Pericardium fibroblast (primary cell): ENCODE measurements around a stretch of chr11.

DNA sequence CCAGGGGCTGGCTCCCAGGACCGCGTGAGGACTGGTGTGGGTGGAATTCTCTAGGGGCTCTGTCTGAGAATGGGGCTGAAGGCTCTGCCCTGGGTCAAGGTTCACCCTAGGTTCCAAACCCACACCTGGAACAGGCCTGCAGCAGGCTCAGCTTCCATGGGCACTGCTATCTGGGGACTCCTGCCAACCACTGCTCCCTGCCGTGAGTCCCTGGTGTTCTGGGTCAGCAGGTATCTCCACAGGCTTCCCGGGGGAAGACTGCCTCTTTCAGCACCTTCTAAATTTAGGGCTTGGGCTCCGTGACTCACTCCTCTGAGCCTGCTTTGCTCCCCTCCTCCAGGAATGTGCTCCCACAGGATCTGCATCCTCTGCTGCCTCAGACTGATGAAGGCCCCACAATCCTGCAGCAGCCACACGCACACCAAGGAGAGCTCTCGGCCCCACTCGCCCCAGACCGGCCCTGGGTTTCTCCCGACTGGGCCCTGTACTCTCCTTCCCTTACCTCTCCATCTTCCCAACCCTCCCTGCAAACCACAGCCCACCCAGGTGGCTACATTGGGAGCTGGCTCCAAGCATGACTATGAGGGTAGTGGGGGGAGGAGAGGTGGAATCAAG, 4.1 kb downstream of the STARD10 start:
- RAMPAGE, long total RNA: no peak

DNA sequence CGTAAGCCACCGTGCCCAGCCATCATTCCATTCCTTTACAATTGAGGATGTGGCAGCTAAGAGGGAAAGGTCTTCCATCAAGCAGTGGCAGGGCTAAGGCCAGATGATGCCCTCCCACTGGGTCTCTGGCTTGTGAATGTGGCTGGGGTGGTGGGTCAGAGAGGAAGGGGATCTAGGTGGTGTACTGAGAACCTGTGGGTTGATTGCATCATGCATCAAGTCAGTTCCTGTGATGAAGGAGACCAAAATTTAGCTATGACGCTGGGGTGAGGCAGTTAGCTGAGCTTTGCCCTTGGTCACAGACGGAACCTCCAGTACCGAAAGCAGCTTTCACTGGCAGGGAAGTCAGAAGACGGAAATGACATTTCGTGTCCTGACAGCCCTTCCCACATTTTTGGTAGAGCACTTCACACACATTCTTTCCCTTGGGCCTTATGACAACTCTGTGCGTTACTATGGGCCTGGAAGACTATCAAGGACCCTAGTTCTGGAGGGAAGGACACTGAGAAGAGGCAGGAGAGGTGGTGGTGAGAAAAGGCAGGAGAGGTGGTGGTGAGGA, 20.7 kb downstream of the ATG16L2 start:
- RAMPAGE, long total RNA: no peak

- RAMPAGE, long total RNA: no peak
Measured at GRCh38 chr11:72921481-72921970, 107.3 kb downstream of the ATG16L2 start.

DNA sequence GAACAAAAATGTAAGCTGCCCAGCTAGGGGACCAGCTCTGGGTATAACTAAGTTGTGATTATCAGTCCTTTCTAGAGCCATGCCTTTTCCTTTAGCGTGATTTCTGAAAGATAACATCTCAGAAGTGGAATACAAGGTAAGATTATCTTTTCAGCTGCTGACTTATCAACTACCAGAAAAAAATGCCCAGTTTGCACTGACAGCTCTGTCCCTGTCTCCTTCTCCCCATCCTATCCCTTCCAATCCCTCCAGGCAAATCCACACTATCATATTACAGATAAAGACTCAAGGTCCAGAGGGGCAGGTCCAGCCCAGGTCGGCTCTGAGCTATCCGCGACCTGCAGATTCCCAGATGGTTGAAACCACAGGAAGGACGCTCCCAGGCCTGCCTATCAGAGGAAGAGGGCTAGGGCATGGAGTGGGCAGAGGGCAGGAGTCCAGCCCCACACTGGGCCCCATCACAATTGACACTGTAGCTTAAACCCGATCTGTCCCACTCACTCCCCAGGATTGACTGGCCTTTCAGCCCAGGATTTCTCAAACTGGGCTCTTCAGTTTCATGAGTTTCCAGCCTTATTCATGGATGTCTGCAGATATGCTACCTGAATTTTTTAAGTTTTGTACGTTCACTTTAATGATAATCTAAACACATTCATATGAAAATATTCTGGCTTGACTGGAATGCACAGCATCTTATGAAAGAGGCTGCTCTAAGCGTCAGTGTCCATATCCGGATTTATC, 16.3 kb upstream of the FCHSD2 start:
- RAMPAGE, long total RNA: no peak

- RAMPAGE, long total RNA: no peak
Measured at GRCh38 chr11:73237700-73238358, 19.7 kb downstream of the P2RY2 start.

- RAMPAGE, long total RNA: no peak
Measured at GRCh38 chr11:73465274-73465833, 89.2 kb downstream of the RELT start.

GRCh38 chr11:73784277-73784707, 3.4 kb upstream of the MRPL48 start:
- RAMPAGE, long total RNA: no peak

GRCh38 chr11:73931151-73931483, 19.7 kb upstream of the DNAJB13 start:
- RAMPAGE, long total RNA: no peak

GRCh38 chr11:74018237-74019145, 9.6 kb upstream of the UCP3 start:
- RAMPAGE, long total RNA: no peak

DNA sequence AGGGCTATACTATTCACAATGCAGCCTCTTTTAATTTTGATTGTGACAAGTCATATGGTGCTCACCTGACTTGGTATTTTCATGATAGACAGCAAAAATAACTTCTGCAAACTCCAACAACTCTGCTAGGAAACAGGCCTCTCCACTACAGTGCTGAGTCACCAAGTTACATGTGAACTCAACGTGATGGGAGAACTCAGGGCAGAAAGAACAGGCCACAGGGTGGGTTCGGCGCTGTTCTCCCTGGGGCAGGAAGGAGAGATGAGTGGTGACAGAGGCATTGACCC, 76.6 kb upstream of the UCP3 start:
- RAMPAGE, long total RNA: no peak

GRCh38 chr11:74441936-74442341, 25.4 kb downstream of the KCNE3 start:
- RAMPAGE, long total RNA: no peak

GRCh38 chr11:74572310-74572854, 20.0 kb upstream of the POLD3 start:
- RAMPAGE, long total RNA: no peak

DNA sequence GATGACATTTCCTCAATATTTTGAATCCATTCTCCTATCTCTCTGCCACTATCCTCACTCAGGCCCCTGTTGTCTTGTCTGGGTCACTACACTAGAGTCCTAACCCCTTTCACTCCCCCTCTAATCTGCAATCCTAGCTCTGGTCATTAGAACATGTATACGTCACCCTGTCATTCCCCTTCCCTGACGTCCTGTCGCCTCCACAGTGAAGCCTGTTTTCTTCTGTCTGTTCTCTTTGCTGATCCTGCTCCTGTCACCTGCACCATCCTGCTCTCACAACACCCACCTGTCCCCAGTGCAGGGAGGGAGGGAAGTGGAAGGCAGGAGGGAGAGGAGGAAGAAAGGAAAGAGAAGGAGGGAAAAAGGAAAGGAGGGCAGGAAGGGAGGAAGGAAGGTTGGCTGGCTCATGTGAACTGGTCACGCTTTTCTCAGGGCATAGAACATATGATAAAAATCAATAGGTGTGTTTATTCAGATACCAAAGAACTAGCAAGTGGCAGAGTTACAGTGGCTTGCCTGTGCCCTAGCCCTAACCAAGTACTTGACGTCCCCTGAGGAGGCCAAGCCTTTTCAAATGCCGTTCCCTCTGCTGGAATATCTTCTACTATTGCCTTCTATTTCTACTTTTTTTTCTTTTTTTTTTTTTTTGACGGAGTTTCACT, 33.7 kb downstream of the CHRDL2 start:
- RAMPAGE, long total RNA: no peak

GRCh38 chr11:74750156-74750297, 1.4 kb downstream of the RNF169 start:
- RAMPAGE, long total RNA: no peak

GRCh38 chr11:75139963-75140642, 10.8 kb upstream of the SLCO2B1 start:
- RAMPAGE, long total RNA: no peak

DNA sequence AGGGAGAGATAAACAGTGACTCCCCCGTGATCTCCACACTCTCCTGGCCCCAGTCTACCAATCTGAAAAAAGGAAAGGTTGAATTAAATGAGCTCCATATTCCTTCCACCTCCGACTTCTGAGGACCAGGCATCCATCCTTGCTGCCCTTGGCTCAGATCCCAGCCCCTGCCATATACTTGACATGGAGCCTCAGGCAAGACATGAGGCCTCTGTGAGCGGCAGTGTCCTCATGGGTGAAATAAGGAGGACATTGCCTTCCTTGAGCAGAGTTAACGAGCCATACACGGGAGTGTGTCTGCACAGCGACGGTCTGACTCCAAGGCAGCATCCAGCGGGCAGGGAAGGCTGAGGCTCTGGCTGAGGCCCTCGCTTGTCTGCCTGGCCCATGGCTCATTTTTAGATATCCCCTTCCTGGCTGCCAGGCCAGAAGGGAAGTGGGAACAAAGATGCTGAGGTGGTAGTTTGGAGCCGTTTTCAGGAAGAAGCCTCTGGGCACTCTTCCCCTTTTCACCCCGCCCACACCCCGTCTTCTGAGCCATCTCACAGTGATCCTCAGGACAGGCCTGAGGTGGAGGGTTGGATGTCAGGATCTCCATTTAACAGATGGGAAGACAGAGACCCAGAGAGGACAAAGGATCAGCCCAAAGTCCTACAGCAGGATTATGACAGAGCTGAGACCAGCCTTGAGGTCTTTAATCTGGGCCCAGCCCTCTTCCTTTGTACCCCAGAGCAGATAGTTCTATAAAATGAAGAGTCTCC, 3.1 kb upstream of the SLCO2B1 start:
- RAMPAGE, long total RNA: no peak

- RAMPAGE, long total RNA: no peak
Measured at GRCh38 chr11:75182484-75183177, 31.7 kb downstream of the SLCO2B1 start.

GRCh38 chr11:75240899-75242203, 777 bp downstream of the TPBGL start:
- RAMPAGE, long total RNA: no peak

DNA sequence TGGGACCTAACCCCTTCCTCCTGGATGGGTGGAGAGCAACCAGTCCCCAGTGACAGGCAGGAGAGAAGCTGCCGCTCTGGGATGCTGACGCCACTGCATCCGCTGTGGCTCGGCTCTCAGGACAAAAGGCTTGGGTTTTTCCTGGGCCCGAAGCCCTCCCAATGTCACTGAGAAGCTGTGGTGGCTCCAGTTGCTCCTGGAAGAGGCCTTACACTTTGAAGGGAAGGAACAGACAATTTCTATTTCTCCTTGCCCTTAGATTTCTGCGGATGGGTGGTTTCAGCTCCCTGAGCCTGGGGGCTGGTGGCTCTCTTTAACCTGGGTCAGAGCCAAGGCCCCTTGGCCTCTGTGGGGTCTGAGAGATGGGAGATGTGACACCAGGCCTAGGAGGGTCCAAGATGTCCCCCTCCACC, 21.3 kb downstream of the TPBGL start:
- RAMPAGE, long total RNA: no peak

- RAMPAGE, long total RNA: no peak
Measured at GRCh38 chr11:75307827-75308135, 43.7 kb downstream of the ARRB1 start.